Neural progenitor cell (in vitro differentiated cells): ENCODE results near the gene ELK4.

DNA sequence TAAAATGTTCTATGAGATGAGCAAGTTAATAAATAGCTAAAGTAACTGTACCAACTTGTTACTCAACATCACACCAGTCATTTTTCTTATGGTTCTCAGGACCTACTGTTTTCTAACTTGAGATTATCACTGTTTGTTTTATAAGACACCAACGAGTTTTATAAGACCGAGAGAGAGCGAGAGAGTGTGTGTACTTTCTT, 12.4 kb downstream of the ELK4 start:
- RAMPAGE, long total RNA, result no peak

- RAMPAGE, long total RNA, result no peak
These were observed 5.5 kb downstream of the ELK4 start for GRCh38 chr1:205626104-205626875.

GRCh38 chr1:205631943-205632128, at the start of gene ELK4:
Gene ELK4 (minus strand): TSS chr1:205632011.
- RAMPAGE, long total RNA, result no peak

DNA sequence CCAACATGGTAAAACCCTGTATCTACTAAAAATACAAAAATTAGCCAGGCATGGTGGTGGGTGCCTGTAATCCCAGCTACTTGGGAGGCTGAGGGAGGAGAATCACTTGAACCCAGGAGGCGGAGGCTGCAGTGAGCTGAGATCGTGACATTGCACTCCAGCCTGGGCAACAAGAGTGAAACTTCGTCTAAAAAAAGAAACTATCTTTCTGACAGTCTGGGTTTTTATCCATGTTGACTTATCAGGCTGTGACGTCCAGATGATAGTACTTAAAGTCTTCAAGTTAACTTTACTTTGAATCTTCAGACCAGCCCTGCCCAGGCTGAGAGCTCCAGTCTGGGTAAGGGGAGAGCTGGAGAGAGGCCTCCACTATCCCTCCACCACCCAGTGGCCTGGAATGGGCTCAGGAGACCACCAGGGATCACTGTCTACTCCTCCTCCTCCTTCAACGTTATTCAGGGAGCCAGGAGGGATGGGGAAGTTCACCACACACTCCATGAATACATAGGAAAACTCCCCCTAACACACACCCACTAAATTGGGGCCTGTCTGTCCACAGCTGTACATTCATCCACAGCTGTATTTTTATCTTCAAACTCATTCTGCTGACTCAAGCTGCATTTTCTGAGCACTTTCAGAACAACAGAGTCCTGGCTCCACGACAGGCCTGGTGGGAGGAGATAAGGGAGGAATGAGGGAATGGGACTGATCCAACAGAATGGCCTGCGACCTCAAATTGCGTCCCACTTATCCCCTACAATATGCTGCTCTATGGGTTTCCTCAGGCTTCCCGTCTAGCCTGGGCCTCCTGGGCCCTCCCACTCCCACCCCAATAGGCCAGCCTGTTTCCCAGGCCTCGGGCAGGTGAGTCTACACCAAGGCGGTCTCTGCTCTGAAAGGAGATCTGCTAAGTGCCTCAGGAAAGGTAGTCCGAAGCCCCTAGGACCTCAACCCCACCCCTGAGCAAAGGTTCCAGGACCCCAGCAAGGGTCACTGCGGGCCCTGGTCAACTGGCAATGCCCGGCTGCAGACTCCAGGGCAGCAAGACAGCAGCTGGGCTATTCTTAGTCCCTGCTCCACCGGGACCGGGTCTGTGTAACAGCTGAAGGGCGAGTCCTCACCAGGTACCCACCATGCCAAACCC, 1.8 kb downstream of the SLC45A3 start:
- RAMPAGE, long total RNA, result no peak

DNA sequence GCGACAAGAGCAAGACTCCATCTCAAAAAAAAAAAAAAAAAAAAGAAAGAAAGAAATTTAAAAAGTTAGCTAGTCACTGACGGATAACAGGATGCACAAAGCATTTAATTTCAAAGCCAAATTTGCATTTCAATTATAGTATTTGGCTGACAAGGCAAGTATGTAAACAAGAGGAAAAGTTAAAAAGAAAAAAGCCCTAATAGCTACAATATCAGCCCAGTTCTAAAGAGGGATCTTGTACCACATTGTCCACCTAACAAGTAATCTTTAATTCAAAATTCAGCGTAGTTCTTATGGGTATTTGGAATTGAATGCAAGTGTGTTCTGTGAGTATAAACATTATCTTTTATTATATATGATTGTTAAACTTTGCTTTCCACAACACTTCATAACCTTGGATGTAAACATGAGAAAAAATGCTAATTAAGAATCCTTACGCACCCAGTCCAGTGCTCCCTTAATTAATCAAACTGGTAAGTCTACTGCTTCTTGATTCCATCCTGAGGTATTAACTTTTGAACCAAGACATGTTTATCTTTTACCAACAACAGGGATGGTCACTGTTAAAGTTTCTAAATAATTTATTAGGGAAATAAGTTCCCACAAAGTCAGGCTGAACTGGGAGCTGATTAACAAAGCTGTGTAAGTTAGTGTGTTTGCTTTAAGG, 32.3 kb upstream of the SLC45A3 start:
- RAMPAGE, long total RNA, result no peak

- RAMPAGE, long total RNA, result no peak
These were observed 15.9 kb downstream of the NUCKS1 start for GRCh38 chr1:205733841-205734653.

DNA sequence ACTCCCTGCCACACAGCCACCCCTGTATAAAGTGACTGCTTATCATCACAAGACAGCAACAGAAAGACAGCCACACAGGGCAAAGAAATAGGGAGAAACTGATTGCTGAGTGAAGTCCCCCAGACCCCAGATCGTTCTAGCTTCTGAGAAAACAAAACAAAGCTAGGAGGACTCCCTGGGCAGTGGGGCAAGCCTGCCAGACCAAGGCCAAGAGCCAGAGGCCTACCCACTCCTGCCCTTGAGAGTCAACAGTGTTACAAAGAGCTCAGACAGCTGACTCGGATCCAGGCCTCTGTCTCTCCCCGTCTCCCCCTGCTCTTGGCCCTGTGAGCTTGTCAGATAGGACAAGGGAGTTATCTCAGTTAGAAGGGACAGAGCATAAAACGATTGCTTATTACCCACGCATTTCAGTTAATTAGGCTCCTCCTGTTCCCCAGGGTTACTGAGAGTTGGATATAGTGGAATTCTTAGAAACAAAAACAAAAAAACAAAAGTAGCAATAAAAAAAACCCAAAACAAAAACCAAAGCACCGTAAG, 1.4 kb downstream of the SLC41A1 start:
- RAMPAGE, long total RNA, result no peak

DNA sequence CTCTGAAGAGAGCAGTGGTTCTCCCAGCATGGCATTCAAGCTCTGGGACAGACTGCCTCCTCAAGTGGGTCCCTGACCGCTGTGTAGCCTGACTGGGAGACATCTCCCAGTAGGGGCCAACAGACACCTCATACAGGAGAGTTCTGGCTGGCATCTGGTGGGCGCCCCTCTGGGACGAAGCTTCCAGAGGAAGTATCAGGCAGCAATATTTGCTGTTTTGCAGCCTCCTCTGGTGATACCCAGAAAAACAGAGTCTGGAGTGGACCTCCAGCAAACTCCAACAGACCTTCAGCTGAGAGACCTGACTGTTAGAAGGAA, 43.3 kb downstream of the SLC26A9 start:
- RAMPAGE, long total RNA, result no peak

- RAMPAGE, long total RNA, result no peak
These were observed 29.7 kb downstream of the SLC26A9 start for GRCh38 chr1:205913370-205914103.

GRCh38 chr1:205935804-205936242, 7.4 kb downstream of the SLC26A9 start:
- RAMPAGE, long total RNA, result no peak

DNA sequence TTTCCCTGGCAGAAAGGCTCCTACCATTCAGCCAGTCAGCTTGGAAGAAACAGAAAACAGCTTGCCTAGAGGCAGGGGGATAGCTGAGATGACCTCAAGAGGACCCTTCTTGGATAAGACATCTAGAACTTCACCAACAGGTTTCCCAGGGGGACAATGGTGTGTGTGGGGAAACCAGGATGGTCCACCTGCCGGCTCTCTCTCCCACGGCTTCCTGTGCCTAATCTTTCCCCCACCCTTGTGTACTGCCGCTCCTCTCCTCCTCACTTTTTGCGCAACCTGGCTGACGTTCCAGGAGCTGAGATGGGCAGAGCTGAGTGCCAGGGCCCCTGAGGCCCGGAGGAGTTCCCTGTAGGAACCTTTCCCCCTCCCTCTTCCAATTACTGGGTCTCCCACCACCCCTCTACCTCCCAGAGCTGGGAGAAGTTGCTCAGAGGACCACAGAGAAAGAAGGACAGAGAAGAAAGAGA, 7.0 kb downstream of the SLC26A9 start:
- RAMPAGE, long total RNA, result no peak

DNA sequence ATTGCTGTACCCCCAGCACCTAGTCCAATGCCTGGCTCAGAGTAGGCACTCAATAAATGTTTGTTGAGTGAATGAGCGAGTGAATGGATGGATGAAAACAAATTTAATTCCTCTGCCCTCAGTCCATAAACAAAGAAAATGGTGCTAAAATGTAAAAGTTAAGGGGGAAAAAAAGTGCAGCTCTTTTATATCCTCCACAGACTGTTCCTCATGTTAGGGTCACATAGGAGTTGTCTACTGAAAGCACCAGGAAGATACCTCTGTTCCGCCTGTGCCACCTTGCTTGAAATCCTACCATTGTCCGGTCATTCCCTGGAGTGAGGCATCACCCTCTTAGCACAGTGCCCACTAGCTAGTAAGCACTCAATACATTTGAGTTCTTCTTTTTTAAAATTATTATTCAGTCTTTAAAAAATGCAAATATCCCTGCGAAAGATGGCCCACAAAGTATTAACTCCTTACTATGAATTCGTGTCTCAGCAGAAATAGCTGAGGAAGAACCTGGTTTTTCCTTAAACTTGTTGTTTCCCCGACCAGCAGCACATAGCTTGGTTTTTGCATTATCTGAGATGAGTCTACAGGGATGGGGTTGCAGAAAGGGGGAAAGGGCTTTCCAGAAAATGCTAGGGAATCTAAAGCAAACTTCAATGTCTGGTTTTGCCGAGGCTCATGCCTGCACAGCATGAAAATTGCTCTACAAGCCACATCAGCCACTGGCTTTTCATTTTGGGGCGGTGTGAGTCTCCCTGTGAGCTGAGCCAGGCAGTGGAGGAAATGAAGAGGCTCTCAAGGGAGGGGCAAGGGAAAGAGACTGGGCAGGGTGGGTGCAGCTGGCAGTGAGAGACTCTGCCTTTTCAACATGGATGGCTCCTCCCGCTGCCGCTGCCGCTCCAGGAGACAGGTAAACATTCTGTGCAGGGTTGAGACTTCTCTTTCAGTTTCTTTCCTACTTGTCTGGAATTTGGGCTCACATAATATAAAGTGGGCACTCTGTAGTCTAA, 11.0 kb upstream of the CTSE start:
- RAMPAGE, long total RNA, result no peak

DNA sequence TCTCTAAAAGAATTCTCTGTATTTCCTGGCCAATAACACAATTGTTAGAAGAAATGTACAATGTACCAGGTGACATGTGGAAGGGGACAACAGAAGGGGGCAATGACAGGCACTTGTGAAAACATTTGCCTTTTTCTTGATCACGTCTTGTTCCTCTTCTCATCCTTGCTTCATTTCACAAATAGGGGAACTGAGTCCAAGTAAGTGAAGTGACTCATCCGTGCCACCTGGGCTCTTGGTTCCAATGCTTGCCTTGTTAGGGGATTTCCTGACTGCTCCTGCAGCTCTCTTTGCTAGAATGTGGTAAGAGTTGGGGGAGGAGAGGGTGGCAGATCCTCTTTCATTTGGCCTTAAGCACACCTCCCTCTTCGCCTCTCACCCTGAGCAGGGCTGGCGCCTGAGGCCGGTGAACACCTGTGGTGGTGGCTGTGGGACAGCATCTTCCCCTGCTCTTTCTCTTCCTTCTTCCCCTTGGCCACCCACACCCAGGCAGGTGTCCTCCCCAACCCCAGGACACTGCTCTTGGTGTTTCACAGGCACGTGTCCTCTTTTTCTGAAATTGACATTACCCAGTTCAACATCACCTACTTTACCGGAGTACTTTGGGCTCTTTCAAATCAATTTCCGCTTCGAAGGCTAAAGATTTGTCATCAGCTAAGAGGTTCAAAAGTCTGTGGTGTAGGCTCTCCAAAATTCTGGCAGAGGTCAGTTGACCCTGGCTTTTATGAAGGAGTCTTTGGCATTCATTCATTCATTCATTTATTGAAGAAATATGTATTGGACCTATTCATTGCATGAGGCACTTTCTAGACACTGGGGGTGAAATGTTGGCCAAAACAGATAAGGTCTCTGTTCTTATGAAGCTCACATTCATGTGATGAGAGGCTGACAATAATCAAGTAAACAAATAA, 2.1 kb upstream of the RHEX start:
- RAMPAGE, long total RNA, result no peak

DNA sequence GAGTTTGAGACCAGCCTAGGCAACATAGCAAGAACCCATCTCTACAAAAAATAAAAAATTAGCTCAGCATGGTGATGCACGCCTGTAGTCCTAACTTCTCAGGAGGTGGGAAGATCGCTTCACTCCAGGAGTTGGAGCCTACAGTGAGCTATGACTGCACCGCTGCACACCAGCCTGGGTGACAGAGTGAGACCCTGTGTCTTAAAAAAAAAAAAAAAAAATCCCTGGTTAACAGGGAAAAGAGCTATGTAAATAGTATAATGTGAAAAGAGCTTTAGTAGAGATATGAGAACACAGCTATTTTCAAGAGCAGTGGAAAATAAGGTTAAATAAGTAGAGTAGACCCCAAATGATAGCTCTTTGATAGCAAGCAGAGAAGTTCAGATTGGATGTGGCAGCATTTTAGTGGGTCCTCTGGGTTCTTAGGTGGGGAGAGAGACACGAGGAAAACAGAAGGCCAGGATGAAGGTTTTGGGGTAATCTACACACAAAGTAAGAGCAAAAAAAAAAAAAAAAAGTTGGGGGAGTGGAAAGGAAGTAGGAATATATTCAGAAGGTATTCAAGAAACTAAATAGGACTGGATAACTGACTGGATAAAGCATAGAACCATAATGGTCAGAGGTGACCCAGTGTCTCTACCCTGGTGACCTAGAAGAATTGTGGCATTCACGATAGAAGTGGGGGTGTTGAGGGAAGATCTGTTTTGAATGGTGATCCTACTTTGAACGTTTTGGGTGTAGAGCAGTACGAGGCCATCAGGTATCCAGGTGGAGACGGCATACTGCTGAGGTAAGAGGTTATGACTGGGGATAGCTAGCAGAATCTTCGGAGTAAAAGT, 105.8 kb downstream of the SRGAP2 start:
- RAMPAGE, long total RNA, result no peak

DNA sequence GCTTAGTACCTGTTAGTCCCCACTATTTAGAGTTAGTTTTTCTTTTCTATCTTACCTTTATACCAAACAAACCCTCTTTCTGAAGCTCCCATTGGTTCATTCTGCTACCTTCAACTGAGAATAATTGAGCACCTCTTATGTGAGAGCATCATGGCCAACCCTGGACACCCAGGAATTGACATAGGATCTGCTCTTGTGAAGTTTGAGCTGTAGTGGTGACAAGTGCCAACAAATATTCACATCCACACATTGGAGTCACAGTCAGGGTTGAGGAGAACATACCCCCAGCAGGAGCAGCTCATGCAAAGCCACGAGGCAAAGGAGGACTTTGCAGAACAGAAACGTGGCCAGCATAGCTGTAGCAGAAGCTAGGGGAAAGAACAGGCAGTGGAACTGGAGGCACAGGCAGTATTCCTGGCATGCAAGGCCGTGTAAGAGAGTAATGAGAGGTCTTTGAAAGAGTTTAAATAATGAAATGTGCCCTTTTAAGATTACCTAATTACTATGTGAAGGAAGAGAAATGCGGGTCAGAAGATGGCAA, 41.0 kb upstream of the IKBKE start:
- RAMPAGE, long total RNA, result no peak

- RAMPAGE, long total RNA, result no peak
These were observed 24.5 kb upstream of the IKBKE start for GRCh38 chr1:206445606-206446338.

- RAMPAGE, long total RNA, result no peak
These were observed 14.6 kb upstream of the IKBKE start for GRCh38 chr1:206455294-206456432.

GRCh38 chr1:206512516-206513188, 5.3 kb downstream of the RASSF5 start:
- RAMPAGE, long total RNA, result no peak

DNA sequence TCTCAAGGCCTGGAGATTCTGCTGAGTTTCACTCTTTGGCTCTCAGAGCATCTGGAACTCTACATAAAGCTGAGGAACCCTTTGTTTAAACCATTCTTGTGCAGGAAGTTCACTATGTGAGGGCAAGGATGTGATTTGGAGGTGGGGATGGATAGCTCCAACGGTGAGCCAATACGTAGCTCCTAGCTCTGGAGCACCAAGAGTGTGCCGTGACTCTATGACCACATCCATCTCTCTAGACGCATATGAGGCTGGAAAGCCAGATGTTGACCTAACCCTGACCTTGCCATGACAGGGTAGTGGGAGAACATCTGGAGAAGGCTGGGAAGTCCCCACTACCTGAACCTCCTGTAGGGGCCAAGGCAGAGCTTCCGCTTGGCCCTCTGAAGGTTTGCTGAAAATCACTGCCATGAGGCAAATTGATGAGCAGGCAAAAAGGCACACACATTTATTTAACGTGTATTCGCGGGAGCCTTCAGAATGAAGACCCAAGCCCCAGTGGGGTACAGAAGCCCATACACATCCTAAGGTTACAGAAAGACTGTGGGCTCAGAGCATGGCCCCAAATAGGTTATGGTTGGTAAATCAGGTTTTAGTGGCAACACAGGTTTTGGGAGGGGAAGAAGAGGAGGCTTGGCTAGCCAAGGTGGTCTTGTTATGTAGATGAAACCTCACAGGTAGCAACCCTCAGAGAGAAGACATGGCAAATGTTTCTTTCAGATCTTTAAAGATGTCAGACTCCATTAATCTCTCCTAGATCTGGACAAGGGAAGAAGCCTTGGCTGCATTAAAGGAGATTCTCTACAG, 43.3 kb downstream of the EIF2D start:
- RAMPAGE, long total RNA, result no peak

DNA sequence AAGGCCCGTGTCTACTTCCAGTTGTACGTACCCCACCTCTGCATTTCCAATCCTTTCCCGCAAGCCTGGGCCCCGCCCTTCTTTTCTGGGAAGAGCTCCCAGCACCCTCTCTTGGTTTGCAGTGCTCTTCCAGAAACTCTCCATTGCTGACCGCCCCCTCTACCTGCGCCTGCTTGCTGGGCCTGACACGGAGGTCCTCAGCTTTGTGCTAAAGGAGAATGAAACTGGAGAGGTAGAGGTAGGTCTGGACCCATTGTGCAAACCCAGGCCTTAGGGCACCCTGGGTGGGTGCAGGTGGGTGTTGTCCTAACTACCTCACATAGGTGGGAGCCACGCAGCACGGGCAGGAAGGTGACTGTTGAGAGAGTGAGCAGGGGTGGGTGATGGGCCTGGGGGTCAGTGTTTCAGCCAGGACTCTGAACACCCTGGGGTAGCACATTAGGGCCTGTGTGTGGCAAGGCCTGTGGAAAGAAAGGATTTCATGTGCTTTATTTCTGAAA, 27.2 kb downstream of the EIF2D start:
- RAMPAGE, long total RNA, result no peak